Gallbladder (tissue), 1 donor: ENCODE results near the gene NOL11.

DNA sequence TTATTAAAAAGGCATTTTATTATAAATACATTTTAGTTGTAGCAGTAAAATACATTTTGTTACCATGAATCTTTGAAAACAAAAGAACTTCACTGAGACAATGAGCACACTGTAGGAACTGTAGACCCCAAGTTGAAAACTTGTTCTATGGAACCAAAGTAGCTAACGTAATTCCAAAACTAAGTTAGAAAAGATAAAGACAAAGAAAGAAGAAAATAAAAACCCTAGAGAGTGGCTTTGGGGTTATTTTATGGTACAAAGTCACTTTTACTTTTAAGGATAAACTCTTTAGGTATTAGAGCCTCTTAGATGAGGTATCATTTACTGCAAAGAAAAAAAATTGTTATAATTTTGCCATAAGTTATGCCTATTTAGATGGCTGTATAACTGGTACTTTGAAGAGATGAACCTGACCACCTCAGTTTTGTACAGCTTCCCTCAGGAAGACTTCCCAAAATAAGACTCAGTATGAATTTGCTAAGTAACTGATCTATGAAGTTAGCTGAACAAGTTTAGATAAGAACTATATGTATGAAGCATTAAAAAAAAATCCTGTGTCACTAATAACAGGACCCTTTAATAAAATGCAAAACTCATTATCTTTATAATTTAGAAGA lies 26.2 kb downstream of the CACNG1 start:
- PRO-cap: no peak

DNA sequence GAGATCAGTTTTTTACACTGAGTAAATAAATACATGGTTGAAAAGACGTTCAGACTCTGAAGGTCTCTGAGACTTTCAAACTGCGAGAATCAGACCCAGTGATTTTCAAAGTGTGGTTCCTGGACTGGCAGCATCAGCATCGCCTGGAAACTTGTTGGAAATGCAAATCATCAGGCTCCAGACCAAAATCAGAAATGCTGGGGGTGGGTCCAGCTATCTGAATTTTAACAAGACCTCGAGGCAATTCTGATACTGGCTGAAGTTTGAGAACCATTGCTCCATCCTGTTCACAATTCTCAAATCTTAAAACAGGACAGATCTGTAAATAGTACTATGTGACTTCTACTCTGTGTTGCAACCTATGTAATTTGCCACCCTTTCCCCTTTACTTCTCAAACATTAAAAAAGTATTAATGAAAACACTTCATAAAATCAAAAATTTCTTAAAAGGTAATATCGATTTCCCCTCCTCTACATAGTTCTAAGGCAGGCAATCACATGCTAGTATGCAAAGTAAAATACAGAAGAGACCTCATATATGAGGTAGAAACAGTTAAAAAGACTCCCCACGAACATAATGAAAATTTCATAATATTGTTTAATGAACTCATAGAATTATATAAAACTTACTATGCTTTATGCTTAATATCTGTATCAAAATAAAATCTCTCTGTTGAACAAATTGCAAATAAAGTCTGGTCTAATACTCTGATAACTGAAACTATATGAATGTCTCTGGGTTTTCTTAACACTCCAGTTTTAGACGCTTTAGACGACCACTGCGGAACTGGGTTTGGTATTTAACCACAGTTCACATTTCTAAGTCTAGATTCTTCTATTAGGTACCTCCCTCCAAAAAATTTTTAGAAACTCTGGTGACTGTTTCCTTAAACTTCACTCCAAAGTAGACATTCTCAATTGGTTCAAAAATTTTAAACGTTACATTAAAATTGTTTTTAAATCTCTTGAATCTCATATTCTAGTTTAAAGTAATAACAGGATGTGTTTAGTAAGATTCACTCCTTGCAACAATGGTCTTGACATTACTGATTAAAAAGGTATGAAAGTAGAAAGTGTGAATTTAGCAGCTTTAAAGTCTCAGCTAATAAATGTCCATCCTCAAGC lies 28.8 kb downstream of the CACNG1 start:
- PRO-cap: no peak

GRCh38 chr17:67262309-67262885 lies 17.4 kb upstream of the HELZ start:
- PRO-cap: no peak

DNA sequence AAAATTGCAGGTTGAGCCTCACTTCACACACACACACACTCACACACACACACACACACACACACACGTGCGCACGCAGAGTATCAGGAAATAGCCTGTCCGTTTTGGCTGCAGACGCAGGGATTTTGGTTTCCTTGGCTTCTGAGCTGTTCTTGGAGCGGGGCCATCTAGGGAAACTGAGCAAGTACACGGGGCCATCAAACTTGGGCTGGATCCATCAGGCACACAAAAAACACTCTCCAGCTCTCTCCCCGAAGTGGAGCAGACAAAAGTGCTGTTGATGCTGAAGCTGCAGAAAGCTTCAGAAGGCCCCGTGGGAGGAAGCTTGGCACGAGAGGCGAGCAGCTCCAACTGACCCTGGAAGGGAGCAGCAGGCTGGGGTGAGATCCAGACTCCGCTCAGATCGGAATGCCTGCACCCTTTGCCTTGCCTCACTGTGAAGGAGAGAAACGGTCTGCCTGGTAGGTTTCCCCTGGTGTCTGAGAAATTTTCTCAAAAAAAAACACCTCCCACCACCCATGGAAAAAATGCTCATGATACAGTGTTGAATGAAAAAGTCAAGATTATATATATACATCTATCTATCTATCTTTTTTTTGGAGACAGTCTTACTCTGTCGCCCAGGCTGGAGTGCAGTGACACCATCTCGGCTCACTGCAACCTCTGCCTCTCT lies 44.6 kb upstream of the HELZ start:
- PRO-cap: no peak

DNA sequence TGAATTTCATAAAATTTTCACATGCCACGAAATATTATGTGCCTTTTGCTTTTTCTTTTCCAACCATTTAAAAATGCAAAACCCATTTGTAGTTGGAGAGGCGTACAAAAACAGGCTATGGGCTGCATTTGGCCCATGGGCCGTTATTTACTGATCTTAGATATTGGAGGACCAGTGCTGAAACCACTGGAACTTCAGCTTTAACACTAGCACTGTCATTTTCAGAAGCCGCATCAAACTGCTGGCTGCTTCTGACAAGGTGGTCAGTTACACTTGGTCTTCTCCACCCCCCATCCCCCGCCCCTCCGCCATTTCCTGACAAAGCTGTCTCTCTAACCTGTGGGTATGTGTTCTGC lies 25.1 kb downstream of the PITPNC1 start:
- PRO-cap: no peak

DNA sequence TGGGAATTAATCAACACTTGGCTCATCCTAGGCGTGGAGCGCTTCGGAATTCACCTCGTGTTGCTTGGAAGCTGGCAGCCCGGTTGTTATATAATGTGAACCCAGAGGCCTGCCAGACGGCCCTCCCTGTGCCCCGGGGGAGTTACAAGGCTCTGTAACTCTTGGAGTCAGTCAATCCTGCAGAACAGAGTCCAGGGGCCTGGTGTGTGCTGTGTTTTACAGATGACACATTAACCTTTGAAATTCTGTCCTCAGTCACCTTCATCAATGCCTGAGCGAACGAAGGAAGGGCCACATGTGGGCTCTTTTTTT lies 111.1 kb downstream of the PITPNC1 start:
- PRO-cap: no peak

- PRO-cap: bidirectional peak, plus-strand start at chr17:67717945, minus-strand start at chr17:67717671
Measured at GRCh38 chr17:67717553-67718074, at the start of gene NOL11. NOL11 (plus strand) TSS chr17:67717936.

DNA sequence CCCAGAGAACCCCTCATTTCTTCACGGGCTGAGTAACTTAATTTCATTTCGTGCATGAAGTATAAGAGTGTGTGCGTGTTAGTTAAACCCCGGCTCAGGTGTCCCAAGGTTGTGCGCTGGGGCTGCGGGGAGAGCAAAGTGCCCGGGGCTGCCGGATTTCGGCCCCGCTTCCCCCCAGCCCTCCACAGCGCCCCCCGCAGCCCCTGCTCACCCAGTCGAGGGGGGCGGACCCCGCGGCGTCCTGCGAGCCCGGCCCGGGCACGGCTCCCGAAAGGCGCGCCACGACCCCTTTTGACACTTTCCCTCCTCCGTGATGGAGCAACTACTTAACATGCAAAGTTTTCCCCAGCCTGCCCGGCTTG lies 756 bp downstream of the C17orf58 start:
- PRO-cap: no peak

DNA sequence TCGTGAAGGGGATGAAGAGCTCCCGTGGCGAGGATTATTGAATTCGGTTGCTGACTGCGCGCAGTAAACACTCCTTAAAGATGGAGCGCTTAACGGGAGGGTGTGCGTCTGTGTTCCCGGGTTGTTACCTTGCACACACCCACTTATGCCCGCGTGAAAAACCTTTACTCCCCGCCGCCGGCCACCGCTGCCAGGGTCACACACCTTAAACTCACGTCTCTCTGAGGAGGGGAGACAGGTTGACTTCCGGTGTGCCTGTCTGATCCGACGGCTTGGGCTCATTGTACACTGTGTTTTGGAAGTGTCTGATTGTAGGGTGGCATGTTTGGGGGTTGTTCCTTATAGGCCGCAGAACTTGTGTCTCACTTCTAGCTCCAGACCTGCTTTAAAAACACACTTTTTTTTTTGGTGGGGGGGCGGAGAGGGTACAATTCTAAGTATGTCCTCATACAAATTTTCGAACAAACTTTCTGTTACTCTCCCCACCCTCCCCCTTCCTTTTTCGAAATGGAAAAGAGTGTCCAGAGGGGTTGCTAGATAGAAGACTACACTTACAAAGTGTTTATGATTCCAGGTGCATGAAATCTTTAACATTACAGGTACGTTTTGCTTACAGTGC lies 66.9 kb downstream of the KPNA2 start:
- PRO-cap: no peak

DNA sequence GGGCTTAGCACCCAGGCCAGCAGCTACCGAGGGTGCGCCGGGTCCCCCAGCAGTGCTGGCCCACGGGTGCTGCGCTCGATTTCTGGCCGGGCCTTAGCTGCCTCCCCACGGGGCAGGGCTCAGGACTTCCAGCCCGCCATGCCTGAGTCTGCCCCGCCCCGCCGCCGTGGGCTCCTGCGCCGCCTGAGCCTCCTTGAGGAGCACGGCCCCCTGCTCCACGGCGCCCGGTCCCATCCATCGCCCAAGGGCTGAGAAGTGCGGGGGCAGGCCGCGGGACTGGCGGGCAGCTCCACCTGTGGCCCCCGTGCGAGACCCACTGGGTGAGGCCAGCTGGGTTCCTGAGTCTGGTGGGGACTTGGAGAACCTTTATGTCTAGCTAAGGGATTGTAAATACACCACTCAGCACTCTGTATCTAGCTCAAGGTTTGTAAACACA lies 67.8 kb upstream of the AMZ2 start:
- PRO-cap: no peak

DNA sequence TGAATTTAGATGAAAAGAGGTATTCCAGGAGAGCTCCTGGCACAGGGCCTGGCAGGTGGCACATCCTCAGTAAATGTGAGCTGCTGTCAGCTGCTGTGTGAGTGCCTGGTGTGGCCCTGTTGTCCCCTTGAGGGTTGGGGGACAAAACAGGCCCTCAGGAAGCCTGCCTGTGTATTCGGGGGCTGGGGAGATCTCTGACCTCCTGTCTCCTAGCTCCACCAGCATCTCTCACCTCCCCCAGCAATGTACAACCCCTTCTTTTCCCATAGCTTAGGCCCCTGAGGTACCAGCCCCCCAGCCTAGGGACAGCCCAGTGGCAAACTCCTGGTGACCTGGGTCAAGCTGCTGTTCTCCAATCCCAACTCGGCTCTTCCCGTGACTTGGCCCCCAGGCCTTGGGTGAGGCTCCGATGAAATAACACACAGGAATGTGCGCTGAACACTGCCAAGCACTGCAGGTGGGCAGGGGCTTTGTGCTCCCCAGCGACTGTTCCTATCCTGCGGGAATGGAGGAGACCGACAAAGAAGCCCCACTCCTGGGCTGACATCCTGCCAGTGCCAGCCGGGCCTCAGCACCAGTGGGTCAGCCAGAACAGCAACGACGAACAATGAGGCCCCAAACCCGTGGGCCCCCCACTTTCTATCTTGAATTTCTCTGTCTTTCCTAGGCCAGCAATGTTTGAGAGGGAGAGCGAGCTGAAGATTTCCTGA lies 63.7 kb upstream of the AMZ2 start:
- PRO-cap: no peak

- PRO-cap: unidirectional peak, plus-strand start at chr17:68196375
Measured at GRCh38 chr17:68195984-68196785, 51.7 kb upstream of the AMZ2 start.

DNA sequence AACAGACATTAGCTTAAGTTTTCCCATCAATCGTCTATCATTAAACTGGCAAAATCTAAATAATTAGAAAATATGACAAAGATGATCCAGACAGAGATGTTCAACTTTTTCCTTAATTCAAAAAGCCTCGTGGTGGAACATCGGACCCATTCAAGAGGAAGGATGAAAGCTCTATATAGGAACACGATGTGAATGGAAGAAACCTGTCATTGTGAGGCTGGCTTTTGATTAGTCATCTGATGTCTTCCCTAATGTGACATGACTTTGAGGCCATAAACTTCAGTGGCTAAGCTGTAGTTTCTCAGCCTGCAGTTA lies 1.0 kb downstream of the AMZ2 start:
- PRO-cap: unidirectional peak, minus-strand start at position 164 of the sequence

- PRO-cap: no peak
Measured at GRCh38 chr17:68437459-68437879, 19.8 kb downstream of the WIPI1 start.

DNA sequence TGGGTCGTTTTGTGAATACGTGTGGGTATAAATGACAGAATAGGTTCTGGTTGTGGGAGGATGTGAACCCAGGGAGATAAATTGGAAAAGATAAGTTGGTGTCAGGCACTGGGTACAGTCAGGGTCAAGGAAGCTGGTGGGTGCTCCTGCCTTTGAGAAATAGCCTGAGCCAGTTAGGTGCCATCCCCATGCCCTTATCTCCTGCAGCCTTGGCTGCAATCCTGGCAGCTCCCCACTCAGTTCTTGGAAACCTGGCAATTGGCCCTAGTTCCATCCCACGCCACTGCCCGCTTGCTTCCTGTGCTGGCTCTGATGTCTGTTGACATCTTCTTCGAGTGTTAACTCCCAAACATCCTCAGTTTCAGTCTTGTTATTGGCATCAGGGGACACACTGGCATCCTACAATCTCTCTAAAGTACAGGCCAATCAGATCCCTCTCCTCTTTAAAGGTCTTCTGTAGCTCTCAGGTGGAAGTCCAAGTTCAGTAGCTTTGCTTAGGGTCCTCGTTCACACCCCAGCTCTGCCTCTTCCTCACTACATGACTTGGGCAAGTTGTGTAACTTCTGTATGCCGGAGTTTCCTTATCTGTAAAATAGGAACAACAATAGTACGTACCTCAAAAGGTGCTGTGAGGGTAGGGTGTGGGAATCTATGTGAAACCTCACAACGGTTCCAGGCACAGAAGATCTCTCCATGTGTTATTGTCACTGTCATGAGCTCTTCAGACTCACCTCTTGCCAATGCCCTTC lies 13.6 kb upstream of the PRKAR1A start:
- PRO-cap: no peak

GRCh38 chr17:68595414-68596267 lies 5.5 kb downstream of the FAM20A start:
- PRO-cap: no peak

- PRO-cap: no peak
Measured at GRCh38 chr17:68613709-68614390, 12.7 kb upstream of the FAM20A start.

GRCh38 chr17:68759438-68760193 lies 158.4 kb upstream of the FAM20A start:
- PRO-cap: no peak

- PRO-cap: no peak
Measured at GRCh38 chr17:68820795-68821559, 134.2 kb downstream of the ABCA8 start.

GRCh38 chr17:68824002-68824460 lies 131.2 kb downstream of the ABCA8 start:
- PRO-cap: no peak